SP-49 (cell line): ENCODE measurements around a stretch of chr4.

DNA sequence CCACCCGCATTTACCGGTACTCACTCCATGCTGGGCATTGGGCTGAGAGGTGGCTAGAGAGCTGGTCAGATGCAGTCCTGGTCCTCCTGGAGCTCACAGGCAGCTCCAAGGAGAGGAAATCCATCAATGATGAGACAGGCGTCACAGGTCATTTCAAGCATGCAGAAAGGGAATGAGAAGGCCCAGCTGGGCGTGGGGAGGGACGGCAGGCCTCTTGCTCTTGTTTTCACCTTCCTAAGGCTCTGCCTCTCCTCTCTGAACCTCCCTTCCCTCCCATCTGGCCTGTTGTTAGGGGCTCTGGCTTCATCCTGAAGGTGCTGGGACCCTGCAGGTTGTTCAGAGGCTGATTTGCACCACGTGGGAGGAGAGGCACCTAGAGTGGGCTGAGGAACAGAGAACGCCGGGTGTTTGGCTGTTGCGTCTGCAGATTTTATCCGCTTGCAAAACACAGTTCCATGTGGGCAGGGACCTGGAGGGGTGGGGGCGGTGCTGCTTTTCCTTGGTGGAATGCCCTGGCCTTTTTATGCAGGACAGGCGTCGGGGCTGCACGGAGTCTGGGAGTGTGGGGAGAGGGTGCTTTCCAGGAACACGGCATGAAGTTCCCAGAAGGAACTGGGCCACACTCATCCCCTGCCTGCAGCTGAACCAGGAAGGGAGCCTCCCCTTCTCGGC lies 81.5 kb upstream of the PSAPL1 start:
- PRO-cap: no peak

DNA sequence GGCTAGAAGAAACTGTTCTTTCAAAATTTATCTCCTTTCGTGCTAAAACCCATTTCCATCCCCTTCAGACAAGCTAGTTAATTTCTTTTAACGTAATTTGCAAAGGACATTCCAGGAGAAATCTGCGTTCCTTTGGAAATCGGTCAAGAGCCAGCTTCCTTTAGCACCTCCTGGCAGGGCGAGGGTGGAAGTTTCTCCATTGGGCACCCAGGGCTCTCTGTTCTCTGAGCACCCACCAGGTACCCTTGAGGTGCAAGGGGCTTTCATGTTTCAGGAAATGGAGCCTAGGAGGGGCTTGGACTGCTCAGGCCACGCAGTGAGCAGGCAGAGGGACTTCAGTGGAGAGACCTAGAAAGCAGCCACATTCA lies 161.8 kb upstream of the PSAPL1 start:
- PRO-cap: no peak

- PRO-cap: no peak
These were observed 200.3 kb upstream of the PSAPL1 start for GRCh38 chr4:7635002-7635539.

DNA sequence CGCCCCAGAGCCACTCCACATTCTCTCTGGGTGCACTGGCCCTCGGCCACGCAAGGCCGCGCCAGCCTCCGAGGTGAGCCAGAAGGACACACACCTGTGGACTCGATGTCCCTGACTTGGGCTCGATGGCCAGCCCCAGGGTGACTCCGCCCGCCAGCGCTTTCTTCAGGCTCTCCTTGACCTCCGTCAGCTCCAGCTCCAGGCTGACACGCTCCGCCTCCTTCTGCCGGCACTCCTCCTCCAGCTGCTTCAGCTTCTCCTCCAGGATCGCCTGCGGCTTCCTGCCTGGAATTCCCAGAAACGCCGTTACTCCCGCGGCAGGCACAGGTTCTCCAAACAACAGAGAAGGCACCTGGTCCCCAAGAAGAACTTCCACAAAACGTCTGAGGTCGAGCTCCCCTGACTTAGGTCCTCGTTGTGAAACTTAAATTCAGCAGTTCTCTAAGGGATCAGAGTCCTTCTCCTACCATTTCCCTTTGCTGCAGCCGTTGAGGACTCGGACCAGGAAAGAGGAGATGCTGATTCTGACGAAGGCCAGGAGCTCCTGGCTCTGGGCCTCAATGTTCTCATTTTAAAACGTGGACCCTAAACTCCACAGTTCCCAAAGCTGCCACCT lies 166.8 kb downstream of the AFAP1 start:
- PRO-cap: no peak

- PRO-cap: no peak
These were observed 63.3 kb downstream of the AFAP1 start for GRCh38 chr4:7876353-7876707.

- PRO-cap: no peak
These were observed 70.8 kb upstream of the AFAP1 start for GRCh38 chr4:8010235-8011154.

DNA sequence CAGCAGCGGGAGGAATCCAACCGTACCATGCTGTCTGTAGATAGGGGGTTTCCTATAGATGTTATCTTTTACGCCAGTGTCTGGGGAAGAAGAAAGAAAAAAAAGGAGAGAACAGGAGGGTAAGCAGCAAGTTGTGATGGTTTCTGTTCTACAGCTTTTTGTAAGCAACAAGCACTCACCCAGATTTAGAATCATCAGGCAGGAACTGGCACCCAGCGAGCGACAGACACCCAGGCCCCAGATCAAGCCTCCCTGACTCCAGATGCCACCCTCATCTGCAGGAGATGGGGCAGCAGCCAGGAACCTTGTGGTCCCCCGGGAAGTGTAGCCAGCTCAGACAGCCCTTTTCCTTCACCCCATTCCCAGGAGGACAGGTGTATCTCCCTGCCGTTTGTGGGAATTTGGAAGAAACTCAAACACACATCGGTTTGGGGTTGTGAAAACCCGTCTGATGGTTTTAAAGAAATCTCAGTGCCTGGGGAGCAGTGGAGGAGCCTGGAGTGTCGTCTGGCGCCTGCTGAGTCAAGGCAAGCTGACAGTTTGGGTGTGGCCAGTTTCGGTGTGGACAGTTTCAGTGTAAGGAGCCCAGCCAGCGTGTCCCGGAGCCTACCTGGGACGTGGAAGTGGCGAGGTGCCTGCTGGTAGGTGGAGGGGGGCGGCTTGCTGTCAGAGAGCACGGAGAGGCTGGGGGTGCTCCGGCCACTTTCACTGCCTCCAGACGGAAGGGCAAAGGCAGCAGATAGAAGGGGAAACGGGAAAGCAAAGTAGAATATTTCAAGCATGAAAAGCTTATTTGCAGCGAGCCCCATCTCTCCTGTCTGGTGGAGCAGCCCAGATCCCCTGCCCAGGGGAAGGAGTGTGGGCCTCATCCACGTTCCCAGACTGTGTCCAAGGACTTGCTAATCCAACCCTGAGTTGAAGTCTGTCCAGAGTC lies 80.2 kb upstream of the AFAP1 start:
- PRO-cap: no peak

GRCh38 chr4:8112481-8113187 lies 46.0 kb downstream of the ABLIM2 start:
- PRO-cap: no peak

- PRO-cap: no peak
These were observed 8.0 kb downstream of the ABLIM2 start for GRCh38 chr4:8150620-8151106.

GRCh38 chr4:8157769-8158273 lies 792 bp downstream of the ABLIM2 start:
- PRO-cap: no peak

DNA sequence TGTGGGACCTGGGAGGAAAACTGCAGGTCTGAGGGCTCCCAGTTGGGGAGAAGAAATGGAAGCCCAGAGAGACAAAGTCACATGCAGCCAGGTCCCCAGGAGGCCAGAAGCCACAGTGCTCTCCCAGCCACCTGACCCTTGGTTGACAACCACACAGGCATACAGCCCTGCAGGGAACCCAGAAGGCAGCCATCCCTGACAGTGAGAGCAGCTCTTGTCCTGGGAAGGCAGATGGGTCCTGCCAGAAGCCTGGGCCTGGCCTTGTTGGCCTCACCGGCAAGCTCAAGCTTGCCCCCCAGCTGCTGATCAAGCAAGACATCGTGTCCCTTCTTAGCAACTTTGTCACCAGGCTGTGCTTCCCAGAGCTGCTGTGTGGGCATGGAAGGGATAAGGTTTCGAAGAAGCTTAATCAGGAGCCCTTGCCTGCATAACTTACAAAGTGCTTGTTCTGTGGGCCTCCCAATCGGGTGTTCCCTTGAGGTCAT lies 6.7 kb upstream of the ABLIM2 start:
- PRO-cap: no peak

GRCh38 chr4:8188630-8189610 lies 10.2 kb upstream of the SH3TC1 start:
- PRO-cap: no peak

DNA sequence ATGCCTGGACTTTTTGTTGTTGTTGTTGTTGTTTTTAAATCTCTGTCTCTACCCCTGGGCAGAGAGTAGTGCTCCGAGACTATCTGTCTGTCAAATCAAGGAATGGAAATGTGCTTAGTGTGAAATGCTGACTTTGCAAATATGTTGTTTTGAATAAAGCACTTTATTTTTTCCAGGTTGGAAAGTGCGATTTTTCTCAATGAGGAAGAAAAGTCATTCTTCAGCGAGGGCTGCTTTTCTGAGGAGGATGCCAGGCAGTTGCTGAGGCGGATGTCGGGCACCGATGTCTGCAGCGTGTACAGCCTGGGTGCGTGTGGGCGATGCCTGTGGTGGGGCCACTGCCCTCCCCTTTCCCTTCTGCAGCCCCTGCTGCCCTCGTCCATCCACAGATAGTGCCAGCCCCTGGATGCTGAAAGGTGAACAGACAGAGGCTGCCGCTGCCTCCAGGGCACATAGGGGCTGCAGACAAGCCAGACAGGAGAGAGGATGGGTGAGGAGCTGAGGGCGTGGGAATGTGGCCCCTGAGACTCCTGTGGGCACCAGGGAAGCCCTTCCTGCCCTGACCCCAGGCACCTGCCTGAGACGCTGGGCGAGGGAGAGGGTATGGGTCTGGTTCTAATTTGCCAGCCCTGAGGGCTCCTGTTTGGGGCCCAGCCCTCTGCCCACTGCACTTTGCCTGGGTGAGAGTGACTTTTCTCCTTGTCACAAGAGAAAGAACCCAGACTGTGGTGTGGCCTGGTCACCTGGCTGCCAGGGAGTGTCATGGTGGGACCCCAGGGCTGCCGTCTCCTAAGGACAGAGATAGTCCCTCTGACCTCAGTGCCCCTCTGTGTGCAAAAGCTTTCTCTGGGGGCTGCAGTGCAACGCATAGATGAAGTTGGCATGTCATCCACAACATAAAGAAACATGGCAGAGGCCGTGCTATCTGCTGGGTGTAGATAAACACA lies 23.8 kb downstream of the SH3TC1 start:
- PRO-cap: no peak

DNA sequence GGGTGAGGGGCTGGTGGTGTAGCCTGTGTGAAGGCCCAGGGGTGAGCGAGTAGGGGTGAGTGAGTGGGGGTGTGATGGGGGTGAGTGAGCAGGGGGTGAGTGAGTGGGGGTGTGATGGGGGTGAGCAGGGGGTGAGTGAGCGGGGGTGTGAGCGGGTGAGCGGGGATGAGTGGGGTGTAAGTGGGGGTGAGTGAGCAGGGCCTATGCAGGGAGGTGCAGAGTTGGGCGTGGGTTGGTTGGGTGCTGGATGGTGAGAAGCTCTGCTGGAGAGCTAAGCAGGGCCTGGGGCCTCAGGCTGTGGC lies 30.2 kb downstream of the SH3TC1 start:
- PRO-cap: unidirectional peak, plus-strand start at position 218 of the sequence

- PRO-cap: no peak
These were observed 31.3 kb upstream of the HTRA3 start for GRCh38 chr4:8237815-8239046.

GRCh38 chr4:8242204-8242708 lies 27.3 kb upstream of the HTRA3 start:
- PRO-cap: no peak

DNA sequence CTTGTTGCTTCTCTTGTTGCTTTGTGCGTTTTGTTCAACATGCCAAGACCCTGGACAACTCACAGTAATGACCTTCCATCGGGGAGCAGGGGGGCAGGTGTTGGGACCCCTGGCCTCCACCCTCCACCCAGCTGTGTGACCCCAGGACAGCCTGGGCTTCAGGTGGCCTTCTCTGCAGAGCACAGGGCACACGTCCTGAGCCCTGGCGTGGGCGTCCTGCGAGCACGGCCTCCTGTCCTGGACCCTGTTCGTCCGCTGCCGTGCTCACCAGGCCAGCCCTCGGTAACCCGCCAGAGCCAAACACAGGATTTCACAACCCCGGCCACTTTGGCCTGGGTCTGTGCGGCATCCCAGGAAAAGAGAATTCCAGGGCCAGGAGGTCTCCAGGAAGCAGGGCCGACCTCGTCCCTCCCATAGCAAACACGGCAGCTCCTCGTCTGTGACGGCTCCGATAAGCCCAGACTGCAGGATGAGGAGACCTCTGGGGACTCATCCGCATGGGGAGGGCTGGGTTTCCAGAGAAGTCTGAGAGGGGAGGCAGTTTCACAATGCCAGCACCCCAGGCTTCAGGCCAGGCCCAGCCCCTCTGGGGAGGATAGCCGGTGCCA lies 22.6 kb upstream of the HTRA3 start:
- PRO-cap: no peak

- PRO-cap: no peak
These were observed 8.8 kb upstream of the HTRA3 start for GRCh38 chr4:8260732-8261104.

DNA sequence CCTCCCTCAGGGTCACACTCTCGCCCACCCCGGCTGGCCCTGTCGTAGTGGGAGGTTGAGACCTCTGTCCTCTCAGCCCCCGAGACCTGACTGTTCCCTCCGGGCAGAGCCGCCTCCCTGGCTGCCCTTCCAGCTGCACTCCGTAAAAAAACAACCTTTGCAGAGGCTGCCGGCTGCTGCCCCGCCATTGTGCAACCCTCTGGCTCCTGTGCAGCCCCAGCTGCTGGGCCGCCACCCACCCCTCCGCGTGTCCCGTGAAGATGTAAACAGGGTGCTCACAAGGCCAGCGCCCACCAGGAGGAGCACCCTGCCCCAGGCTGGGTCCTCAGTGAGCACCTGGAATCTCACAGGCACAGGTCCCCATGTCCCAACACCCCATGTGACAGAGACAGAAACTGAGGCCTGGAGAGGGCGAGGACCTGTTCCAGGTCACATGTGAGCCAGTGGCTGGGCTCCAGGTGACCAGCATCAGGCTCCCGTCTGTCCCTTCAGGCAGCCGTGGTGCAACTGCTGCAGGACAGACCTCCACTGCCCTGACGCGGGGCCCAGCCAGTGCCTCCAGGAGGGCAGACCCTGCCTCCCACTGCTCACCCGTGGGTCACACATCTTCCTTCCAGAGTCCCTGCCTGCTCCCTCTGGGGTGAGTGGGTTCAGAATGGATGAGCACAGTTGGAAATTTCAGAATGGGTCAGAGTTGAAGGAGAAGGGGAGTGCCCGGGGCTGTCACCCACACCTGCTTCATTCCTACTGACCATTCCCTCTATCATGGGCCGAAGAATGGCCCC lies 39.8 kb downstream of the HTRA3 start:
- PRO-cap: no peak

DNA sequence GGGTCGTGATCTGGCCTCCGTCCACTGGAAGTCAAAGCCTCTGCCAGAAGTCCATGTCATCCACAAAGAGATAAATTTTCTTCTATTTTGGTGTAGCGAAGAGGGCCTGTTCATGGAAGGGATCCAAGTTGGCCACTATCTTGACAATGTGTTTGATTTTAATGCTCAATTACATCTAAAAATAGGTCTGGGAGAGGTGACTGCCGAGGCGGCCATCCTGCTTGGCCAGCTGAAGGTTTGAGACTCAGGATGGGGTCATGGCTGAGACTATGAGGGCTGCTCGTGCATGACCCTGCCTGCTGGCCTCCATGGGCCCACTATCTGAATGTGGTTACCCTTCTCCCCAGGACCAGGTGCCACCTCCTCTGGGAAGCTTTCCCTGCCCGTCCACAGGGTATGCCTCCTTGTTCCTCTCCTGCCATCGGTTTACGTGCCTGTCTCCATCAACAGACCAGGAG lies 50.4 kb downstream of the HTRA3 start:
- PRO-cap: no peak